Foreskin keratinocyte (primary cell): ENCODE measurements around the gene TOP2B.

- RAMPAGE, total RNA, result no peak
Measured at GRCh38 chr3:24495371-24496228, 950 bp upstream of the THRB start.

DNA sequence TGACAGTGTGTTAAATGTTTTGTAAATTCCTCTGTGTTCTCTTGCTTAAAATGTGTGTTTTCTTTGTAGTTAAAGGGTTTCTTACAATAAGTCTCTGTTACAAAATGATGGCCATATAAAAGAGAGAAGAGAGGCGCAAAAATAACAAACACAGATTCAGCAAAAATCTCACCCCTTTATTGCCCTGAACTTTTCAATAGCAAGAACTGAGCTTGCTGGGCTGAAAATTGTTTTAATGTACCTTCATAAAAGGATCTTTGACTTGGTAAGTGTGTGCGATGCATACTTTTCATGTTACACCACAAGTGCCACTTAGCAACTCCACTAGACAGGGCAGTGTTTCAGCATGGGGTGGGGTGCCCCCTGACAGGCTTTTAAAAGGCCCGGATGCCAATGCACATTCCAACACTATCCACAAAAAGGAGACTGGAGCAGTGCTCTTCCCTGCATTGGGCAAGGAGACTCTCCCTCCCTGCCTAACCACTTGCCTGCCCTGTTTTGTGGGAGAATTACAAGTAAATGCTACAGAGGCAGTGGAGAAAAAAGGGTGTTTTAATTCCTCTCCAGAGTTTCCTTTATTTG lies 1.8 kb upstream of the RARB start:
- RAMPAGE, total RNA, result no peak

DNA sequence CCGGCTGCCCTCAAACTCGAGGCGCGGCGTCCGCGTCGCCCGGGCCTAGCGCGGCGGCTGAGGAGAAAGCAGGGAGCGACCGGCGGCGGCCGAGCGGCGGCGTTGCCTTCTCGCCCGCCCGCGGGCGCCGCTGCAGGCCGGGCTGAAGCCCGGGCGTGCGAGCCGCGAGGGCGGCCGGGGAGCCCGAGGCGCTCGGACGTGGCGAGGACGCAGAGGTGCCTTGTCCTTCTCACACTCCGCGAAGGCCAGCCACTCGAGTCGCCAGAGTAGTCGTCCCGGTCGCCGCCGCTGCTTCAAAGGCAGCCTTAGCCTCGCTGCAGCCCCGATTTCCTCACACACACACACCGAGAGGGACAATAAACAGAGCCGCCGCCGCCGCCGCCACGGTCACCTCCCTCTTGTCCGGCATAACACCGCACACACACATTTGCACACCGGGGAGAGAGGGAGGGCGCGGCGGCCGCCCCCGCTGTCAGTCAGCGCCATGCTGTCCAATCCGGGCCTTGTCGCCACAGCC lies at the start of gene TOP2B:
Gene TOP2B, minus strand, starts transcription at position 423 of the 517 bp plus-strand sequence.
- RAMPAGE, total RNA, result no peak

DNA sequence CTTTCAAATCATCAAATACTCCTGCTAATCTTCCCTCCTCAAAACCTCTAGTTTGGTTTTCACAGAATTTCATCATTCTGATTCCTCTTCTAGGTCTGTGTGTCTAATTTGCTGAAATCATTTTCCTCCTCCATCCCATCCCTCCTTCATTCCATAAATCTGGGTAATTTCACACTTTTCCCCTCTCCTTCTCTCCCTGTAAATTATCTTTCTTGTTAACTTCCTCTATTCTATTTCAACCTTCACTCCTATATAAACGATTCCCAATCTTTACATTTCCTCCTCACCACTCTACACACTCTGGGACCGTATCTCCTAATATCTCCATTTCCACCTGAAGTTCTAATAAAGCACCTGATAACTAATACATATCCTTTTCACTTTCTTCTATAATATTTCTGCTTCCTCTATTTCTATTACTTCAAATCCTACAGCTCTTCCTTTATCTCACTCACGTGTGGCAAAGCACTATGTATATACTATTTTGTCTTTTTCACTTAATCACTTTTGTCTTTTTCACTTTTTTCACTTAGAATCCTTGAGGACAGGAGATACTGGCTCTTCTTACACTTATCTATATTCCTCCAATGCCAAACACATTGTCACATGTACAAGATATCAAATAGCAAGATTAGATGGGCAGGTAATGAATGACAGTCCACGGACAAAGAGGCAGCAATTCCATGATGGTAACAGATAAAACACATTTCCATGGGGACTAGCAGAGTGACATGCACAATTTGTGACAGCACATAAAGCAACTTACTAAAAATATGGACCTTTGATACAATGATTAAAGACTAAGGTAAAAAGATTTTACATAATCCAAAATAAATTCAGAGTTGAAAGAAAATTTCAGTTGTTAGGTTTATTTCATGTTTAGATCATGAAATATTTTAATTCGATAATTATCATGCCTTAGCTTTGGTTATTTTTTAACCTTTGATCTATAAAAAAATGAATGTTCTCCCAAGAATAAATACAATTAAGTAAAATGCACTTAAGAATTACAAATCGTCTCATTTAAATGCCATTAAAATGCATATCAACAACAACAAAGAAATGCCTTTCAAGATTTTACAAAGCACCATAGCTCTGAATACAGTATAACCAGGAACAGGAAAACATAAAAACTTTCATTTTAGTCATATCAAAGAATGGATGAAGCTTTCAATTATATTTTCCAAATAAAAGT lies 38.8 kb upstream of the NEK10 start:
- RAMPAGE, total RNA, result no peak

- RAMPAGE, total RNA, result no peak
Measured at GRCh38 chr3:27713075-27714087, 8.7 kb downstream of the EOMES start.

DNA sequence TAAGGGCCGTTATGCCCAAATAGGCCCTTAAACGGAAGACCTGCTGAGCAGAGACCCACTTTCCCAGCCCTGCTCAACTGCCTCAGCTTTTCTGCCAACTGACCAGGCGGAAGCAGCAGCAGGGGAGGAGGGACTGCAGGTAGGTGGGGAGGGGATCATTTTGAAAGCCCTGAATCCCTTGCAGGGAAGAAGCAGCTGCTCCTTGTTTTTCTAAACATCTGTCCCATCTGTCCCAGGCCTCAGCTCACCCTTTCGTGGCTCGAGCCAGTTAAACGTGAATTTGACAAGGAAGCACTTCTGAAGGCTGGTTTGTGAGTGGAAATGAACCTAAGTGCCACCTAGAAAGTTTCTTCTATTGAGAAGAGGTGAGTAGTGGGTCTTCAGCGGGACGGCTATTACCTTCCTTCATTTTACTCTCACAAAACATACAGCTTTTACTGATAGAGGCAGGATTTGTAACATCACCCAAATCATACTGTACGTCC lies 883 bp upstream of the CMC1 start:
- RAMPAGE, total RNA, result no peak

DNA sequence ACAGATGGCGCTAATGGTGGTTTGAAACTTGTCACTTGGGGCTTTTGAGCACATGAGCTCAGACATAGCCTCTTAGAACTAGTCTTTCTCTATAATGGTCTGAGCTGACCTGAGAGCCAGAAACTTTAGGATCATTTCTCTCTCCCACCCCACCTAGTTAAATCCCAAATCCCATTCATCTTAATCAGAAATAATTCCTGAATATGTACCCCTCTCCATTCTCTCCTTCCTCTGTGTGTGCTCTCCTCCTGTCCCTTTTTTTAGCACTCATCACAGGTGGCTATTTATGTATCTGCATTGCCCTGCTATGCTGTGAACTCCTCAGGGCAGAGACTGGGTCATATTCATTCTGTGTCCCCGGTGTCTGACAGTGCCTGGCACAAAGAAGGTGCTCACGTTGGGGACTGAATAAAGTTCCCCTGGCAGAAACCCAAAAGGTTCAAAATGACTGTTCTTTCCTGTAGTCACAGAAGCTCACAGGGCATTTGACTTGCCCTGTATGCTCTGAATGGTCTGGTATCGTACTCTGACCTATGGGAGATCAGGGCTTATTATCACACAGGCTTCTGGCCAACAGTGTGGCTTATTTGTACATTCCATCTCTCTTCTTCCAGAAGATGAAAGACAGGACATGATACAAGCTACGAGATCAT lies 319.3 kb upstream of the AZI2 start:
- RAMPAGE, total RNA, result no peak

DNA sequence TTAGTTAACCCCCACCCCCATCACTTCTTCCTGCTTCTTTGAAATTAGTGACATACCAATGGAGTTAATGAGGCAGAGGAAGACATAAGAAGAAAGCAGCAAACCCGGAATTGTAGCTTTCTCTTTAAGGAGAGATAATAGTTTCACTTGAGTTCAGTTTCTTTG lies 848 bp downstream of the RBMS3 start:
- RAMPAGE, total RNA, result no peak

DNA sequence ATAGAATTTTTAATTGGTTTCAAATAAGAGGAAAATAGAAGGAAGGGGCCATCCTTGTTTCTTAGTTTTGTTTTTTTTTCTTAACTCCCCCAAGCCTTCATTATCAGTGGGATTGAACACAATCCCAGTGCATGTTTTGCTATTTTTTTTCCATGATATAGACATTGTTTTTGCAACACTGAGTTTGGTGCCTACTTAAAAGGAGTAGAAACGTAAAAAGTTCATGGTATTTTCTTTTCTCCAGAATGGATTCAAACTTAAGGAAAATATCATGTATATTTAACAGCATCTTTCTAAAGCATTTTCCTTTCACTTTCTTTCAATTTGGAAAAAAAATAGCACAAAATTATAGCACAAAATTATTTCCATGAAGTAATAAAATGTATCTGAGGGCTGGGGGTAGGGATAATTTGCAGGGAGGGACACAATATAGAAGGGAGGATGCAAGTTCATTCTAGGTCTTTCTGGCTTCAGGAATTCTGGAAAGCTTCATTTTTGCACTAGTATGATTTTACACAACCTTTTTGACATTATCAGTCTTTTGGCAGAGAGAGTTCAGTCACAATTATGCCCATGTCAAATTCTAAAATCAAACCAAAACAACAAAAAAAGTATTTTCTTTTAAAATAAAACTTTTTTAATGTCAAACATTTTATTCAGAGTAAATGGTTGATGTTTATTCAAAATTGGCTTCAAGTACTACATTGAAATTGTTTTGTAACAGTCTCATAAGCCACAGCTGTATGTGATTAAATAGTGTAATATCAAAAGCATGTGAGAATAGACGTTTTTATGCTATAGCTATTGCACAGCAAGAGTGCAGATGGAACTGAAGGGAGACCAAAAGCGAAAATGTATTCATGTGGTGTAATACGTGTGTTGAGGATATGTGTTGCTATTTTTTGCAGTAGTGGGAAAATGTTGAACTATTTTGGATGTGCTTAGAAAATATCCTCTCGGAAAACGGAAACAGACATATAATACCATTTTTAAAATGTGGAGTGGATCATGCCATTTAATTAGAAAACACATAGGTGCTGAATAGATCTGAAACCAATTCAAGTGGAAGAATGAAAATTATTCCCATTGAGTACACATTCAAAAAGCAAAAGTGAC lies 5.7 kb downstream of the RBMS3 start:
- RAMPAGE, total RNA, result no peak

- RAMPAGE, total RNA, result no peak
Measured at GRCh38 chr3:29616423-29617062, 335.7 kb downstream of the RBMS3 start.

GRCh38 chr3:30287983-30288439 lies 318.4 kb upstream of the TGFBR2 start:
- RAMPAGE, total RNA, result no peak

GRCh38 chr3:30617441-30617896 lies 11.1 kb downstream of the TGFBR2 start:
- RAMPAGE, total RNA, result no peak

- RAMPAGE, total RNA, result no peak
Measured at GRCh38 chr3:30631239-30631926, 25.0 kb downstream of the TGFBR2 start.

DNA sequence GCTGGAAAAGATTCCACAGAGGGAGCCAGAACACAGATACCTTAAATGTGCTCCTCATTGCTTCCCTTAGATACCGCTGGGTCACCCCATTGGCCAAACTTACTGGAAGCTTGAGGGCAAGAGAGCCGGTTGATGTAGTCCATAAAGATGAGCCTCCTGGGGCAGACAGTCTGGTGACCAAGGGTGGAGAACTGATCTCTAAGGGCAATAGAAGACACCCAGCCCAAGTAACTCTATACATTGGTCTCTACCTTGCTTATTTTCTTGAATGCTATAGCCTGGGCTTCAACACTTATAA lies 30.9 kb downstream of the TGFBR2 start:
- RAMPAGE, total RNA, result no peak

- RAMPAGE, total RNA, result no peak
Measured at GRCh38 chr3:30660520-30661780, 54.5 kb downstream of the TGFBR2 start.

DNA sequence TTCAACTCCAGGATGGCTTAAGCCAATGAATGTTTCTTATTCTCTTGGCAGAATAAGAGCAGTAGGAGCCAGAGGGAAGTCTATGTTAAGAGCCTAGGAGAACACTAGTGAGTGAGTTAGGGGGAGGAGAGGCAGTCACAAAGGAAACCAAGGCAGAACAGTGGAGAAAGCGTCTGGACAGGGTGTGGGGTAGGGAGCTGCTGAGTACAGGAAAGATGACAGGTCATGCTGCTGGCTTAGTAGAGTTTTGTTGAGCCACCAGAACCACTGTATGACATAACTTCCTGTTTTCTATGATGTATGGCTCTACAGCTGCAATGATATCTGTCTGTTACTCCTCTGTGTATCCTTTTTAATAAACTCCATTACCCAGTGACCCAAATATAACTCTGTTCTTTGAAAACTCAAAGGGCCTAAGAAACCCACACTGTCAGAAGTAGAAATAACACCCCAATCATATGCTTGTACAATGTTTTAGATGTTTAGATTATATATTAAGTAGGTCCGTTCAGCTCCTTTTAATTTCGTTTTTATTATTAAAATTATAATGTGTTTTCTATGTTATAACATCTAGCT lies 10.5 kb upstream of the STT3B start:
- RAMPAGE, total RNA, result no peak

DNA sequence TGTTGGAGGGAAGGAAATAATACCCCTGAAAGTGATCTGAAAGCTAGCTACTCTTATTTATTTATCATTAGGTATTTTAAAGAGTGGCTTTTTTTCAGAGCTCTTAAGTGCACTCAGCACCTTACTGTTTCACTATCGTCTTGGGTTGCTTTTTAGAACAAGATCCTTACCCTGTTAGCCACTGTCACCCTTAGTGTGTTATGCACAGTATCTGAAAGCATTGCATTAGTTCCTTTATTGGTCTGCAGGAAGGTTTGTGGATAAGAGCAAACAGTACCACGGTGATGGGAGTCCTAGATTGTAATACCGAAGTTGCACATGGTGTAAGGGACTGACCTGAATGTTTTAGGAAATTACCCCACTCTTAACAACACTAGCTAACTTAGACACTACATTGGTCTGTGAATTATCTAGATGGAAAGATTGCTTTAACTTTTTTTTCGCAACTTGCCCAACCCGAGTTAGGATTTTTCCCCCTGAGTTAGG lies 1.2 kb downstream of the STT3B start:
- RAMPAGE, total RNA, result no peak

DNA sequence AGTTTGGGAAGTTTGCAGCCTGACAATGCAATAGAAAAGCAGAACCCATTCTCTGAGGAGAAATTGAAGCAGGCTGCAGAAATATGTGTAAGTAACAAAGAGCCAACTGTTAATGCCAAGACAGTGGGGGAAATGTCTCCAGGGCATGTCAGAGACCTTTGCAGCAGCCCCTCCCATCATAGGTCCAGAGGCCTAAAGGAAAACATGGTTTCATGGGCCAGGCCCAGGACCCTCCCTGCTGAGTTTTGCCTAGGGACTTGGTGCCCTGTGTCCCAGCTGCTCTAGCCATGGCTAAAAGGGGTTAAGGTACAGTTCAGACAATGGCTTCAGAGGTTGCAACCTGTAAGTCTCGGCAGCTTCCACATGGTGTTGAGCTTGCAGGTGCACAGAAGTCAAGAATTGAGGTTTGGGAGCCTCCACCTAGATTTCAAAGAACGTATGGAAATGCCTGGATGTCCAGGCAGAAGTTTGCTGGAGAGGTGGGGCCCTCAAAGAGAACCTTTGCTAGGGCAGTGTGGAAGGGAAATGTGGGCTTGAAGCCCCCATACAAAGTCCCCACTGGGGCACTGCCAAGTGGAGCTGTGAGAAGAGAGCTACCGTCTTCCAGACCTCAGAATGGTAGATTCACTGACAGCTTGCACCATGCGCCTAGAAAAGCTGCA lies 73.6 kb downstream of the STT3B start:
- RAMPAGE, total RNA, result no peak

DNA sequence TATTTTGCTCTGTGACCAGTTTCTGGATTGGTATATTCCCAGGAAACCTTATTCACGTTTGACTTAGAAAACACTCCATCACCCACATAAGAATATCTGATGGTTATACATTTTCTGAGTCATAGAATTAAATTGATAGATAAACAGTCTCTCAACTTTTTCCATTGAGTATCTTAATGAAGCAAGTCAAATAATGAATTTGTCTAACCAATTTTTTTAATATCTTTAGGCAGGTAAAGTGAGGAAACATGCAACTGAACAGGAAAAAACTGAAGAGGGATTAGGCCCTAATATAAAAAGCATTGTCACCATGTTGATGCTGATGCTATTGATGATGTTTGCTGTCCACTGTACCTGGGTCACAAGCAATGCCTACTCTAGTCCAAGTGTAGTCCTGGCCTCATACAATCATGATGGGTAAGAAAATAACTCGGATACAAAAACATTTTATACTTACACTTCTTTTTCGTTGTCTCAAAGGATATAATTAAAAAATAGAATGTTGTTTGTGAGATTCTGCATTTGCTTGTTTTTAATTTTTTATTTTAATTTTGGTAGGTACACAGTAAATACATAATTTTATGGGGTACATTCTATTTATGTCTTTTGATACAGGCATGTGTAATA lies 90.8 kb downstream of the STT3B start:
- RAMPAGE, total RNA, result no peak

GRCh38 chr3:31704864-31705296 lies 172.2 kb downstream of the STT3B start:
- RAMPAGE, total RNA, result no peak